Bronchial epithelial cell (primary cell): ENCODE results near the genes CEP170 and AKT3.

DNA sequence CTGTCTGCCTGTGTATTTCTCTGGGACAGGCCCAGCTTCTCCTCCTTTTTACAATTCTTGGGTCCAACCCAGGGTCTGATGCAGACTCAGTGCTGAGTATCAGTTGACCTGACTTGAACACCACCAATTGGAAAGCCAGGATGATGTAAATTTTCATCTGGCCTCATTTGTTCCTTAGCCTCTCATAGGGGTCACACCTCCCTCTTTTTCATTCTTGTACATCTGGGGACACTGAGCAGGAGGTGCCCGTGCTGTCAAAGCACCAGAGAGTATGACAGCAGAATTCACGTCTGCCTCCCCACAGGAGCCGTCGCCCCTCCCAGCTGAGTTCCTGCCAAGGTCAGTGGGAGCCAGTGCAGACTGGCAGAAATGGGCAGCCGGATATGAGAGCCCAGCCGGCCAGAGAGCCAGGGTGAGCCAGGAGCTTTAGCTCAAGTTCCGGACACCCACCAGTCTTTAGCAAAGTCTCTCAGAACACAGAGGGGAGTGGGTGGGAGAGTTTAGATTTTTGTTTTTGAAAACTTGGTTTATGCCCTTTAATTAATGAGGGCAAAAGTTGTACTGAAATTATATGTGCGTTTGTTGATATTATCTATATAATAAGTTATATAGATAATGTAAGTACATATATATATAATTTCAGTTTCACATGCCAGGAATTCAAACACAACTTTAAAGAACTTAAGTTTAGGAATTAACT is 21.9 kb downstream of the GPR137B start:
- RRBS, 2 experiments = 97 to 98% methylated on average over 1 of the region's 8 CpGs

DNA sequence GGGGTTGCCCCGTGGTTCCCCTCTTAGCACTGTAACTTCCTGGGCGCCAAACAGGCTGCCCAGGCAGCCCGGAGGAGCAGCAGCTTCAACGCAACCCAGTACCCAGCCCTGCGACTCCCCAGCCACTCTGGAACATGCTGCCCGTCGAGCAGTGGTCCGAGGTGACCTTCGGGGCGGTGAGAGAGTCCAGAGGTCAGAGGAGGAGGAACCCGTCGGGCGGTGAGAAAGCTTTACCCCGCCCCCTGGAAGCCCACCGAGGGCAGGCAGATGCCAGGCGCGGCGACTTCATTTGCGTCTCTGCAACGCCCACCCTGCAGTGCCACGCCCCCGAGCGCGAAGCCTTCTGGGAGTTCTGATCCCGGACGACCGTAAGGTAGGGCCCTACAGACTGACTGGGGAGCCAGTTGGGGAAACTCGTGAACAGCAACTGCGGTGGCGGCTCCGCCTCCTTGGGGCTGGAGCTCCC is 46.1 kb upstream of the EDARADD start:
- RRBS, 2 experiments = 88 to 89% methylated on average over 3 of the region's 31 CpGs

GRCh38 chr1:236524160-236524413 is 305 bp downstream of the LGALS8 start:
- RRBS, 2 experiments = 1 to 2% methylated on average over 6 of the region's 14 CpGs

- RRBS, 2 experiments = no CpG with 5 or more reads among the region's 19 CpGs
Observed at GRCh38 chr1:236524414-236525203, 827 bp downstream of the LGALS8 start.

GRCh38 chr1:236751196-236751805 is 43.8 kb upstream of the MTR start:
- RRBS, 2 experiments = no CpG with 5 or more reads among the region's 17 CpGs

GRCh38 chr1:236997164-236998400 is 6.7 kb downstream of the MT1HL1 start:
- RRBS, 2 experiments = no CpG with 5 or more reads among the region's 28 CpGs

DNA sequence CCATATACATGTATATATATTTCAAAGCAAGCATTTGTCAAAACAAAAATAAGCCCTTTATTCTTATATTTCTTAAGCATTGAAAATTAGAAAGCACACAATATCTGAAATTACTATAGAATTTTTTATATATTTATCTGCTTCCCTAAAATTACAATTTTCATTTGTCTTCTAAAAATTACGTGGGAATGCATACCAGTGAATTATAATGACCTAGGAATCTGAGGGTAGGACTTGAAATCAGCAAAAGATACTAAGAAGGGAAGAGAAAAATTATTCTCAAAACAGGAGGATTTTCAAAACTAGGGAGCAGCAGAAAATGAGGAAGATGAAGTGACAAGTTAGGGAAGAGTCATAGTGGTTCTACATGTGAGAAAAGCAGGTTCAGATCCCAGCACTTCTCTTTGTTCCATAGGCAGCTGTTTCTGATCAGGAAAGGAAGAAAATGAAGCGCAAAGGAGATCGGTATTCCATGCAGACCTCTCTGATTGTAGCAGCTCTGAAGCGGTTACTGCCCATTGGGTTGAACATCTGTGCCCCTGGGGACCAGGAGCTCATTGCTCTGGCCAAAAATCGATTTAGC is 173.8 kb downstream of the ZP4 start:
- RRBS, 2 experiments = no CpG with 5 or more reads among the region's 5 CpGs

GRCh38 chr1:239668787-239669357 is 282.5 kb downstream of the CHRM3 start:
- RRBS, 2 experiments = no CpG with 5 or more reads among the region's 9 CpGs

DNA sequence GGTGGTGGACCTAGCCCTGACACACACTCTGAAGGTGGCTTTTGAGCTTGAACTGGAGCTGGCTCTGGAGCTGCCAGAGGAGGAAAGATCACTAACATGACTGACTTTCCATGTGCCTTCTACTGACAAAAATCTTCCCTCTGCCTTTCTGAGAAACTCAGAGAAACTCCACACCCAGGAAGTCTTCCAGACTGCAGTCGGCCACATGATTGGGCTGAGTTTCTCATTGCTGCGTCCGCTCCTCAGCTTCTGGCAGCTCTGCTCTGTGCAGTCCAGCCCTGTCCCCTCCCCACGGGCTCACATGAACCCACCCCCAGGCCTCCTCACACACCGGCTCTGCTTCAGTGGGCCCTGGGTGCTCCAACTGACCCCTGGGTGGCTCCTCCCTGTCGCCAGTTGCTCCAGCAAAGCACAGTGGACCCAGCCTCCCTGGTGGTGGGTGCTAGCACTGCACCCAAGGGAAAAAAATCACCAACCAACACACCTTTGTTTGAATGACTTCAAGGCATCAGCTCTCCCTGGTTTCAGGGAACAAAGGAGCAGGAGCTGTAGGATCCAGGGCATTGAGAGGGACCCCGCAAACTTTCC is 138.8 kb upstream of the FMN2 start:
- RRBS, 2 experiments = no CpG with 5 or more reads among the region's 7 CpGs

DNA sequence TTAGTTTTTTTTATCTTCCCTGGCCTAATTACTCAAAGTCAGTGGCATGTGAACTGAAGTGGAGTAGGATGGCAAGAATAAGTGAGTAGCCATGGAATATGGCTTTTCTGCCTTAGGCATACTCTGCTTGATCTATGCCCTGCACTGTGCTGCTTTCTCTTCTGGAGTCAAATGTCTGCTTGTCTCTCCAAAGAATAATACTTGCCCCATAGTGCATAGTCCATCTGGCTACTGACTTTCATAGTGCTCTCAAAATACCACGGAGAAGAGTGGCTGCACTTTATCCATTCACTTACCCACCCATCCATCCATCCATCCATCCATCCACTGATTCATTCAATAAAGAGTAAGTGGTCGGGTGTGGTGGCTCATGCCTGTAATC is 13.3 kb downstream of the GREM2 start:
- RRBS, 2 experiments = no CpG with 5 or more reads among the region's 2 CpGs

DNA sequence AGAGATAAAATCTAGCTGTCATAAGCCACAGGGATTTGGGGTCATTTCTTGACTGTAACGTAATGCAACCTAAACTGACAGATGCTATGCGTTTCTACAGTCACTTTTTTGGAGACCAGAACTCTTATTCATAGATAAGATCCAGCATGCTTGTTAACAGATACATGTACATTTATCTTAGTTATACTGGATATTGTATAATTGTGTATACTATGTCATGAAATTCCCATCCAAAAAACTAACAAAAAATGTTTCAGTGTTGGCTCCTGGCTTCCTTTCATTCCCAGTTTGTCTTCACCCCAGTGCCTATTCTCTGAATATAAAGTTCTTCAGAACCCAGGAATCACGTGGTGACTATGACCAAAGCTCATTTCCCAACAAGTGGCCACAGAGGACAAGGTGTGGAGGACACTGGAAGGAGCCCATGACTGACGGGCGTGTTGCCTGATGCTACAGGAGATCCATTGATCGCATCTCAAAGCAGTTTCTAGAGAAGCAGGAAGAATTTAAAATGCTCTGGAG is 7.3 kb upstream of the GREM2 start:
- RRBS, 2 experiments = no CpG with 5 or more reads among the region's 6 CpGs

GRCh38 chr1:241088117-241088430 is 268.9 kb downstream of the RGS7 start:
- RRBS, 2 experiments = no CpG with 5 or more reads among the region's 1 CpG

DNA sequence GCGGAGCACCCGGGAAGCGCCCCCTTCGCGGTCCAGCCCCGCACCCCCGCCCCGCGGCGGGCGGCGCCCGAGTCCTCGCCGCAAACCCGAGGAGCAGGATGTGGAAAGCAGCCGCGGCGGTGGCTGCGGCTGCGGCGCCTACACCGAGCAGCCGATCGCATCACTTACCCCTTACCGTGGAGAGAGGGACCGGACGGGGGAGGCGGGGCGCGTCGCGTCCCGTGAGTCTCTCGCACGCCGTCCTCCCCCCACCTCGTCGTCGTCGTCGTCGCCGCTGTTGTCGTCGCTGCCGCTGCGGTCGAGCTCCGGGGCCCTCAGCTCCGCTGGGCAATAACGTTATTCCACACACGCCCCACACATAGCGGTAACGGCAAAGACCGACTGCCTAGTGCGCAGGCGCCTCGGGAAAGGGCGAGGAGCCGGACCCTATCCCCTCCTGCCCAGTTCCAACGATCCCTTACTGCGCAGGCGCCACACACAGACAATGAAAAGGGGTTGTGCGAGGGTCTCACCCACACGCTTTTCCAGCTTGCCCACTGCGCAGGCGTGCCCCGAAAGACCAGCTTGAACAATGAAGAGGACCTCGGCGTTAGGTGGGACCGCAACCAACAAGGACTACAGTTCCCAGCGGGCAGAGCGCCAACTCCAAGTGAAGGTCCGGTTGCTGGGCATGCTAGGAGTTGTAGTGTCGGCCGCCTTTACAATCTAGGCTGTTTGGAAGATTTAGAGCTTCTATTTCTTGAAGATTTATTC is at the start of gene CEP170:
TSS of gene CEP170 (minus strand) at position 410 of the 753 bp plus-strand sequence.
- RRBS, 2 experiments = 1 to 3% methylated on average over 2 to 16 of the region's 77 CpGs

DNA sequence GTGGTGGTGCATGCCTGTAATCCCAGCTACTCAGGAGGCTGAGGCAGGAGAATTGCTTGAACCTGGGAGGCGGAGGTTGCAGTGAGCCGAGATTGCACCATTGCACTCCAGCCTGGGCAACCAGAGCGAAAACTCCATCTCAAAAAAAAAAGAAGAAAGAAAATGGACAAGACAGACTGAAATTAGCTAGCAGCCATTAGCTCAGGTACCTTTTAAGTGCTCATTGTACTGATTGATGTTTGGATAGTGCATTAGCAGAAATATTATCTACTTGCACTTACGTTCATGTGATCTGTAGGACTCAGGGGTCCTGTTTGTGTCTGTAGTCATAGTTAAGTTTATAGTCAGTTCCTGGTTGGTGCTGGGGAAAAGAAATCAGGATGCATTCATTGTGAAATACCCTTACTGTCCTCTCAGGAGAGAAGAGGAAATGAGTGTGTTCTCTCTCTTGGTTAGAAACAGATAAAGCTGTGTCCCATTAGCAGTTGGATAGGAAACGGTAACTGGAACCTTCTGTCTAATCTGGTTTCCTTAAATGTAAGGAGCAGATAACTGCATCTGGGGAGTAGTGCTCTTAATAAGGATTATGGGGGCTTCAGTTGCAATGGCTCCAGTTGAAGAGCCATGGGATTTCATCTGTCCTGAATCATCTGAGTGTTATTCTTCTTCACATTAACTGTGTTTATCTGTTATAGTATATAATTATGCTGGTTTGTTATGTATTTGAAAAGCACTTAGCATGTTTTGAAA is 8.8 kb downstream of the SDCCAG8 start:
- RRBS, 2 experiments = no CpG with 5 or more reads among the region's 5 CpGs

- RRBS, 2 experiments = no CpG with 5 or more reads among the region's 11 CpGs
Observed at GRCh38 chr1:243267721-243268365, 12.0 kb downstream of the SDCCAG8 start.

GRCh38 chr1:243367002-243367752 is 111.3 kb downstream of the SDCCAG8 start:
- RRBS, 2 experiments = no CpG with 5 or more reads among the region's 1 CpG

DNA sequence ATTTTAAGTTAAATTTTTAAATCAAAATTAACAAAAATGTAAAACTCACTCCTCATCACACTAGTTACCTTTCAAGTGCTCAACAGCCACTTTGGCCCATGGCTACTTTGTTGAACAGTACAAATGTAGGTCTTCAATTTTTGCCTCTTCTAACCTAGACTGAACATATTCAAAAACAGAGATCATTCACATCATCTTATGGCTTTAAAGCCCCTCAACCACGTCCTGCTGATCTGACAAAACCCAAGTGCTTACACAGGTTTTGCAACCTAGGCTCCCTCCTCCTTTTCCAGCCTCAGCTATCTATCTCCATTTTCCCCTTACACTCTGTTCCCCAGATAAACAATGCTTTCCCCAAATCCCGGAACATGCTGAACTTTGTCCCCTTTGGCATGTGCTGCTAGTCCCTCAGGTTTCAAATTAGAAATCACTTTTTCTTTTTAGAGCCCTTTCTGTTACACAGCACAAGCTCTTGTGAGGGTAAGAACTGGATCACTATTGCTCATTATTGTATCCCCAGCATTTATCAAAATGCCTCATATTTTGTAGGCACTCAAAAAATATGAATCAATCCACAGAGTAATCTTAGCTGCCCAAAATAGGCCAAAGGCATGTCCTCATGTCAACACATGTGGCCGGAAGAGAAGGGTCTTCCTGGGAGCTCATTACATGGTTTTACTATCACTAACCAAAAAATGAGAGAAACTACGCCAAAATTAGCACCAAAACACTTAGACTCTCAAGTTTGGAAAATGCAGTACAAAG is 110.4 kb downstream of the AKT3 start:
- RRBS, 2 experiments = no CpG with 5 or more reads among the region's 4 CpGs

GRCh38 chr1:243791583-243792088 is 58.4 kb downstream of the AKT3 start:
- RRBS, 2 experiments = no CpG with 5 or more reads among the region's 3 CpGs

GRCh38 chr1:243850154-243850917 is at the start of gene AKT3:
AKT3 (minus strand) TSS chr1:243850243.
- RRBS, 2 experiments = 1 to 2% methylated on average over 19 to 20 of the region's 89 CpGs

DNA sequence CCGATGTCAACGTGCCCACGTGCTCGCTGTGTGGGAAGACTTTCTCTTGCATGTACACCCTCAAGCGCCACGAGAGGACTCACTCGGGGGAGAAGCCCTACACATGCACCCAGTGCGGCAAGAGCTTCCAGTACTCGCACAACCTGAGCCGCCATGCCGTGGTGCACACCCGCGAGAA is 3.8 kb downstream of the ZBTB18 start:
- RRBS, 2 experiments = no CpG with 5 or more reads among the region's 13 CpGs